Jejunum (tissue), 1 donor: ENCODE measurements around a stretch of chr14.

- PRO-cap = unidirectional peak, plus-strand start at chr14:95185685
Observed at GRCh38 chr14:95185157-95185957, 28.0 kb upstream of the DICER1 start.

GRCh38 chr14:95207944-95208605 is 50.7 kb upstream of the DICER1 start:
- PRO-cap = no peak

DNA sequence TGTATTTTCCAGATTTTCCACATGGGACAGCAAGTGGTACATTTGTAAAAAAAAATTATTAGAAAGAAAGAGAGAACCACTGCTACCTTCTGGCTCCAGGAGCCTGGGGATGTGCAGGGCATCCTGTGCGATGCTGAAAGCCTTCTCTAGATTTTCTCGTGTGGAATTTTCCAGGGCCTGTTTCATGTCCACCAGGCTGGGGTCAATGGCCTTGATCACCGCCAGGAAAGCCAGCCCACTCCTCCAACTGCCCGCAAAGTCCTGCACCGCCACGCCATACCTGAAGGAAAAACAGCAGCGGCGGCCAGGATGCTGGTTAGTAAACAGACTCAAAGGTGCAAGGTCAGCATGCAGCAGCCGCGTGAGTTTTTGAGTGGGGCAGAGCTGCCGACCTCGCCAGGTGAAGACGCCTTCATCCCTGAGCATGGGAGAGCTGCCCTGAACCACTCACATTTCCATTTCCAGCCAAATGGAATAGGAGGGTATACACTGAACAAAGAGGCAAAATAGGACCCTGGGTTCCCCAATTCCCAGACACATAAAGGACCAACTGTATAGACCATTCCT is 53.4 kb upstream of the DICER1 start:
- PRO-cap = no peak

- PRO-cap = unidirectional peak, plus-strand start at chr14:95237323
Observed at GRCh38 chr14:95237087-95237931, 80.0 kb upstream of the DICER1 start.

DNA sequence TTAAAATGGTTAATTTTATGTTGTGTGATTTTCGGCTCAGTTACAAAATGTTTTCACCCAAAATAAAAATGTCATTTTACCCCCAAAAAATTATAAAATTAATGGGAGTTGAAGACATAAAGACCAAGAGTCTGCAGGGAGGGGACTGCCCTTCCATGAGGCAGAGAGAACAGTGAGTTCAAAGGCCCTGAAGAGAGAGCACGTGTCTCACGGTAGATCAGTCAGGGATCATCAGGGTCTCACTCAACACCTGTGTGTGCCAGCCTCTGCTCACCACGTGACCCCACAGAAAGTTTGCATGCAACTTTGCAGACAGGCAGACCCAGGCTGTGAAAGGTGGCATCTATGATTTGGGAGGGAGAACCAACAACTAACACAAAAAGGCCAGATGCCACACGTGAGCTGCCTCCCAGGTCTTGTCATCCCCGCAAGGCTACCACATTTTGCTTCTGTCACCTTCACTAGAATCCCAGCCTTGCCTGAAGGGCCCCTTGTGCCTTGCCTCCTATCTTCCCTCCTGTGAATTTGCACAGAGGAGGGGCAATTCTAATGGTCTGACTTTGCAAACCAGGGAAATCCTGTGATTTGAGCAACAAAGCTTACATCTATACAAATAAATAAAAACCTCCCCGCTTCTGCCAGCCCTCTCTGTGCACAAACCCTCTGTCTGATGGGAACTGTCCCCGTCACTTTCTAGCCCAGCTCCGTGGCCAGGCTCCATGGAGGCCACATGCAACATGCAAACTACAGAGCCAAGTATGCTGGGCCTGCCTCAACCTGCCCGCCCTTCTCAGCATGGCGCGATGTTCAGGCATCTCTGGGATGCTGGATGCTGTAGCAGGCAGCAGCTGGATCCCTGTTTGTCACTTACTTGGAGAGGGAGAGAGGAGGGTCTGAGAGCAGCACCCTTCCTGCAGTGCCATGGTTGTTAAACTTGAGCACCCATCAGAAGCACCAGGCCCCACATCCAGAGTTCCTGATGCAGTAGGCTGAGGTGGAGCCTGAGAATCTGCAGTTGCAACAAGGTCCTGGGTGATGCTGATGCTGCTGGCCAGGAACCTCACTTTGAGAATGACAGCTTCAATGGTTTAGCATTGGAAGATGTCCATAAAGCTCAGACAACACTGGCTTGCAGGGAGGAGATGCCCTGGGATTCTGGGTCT is 32.7 kb downstream of the CLMN start:
- PRO-cap = no peak

DNA sequence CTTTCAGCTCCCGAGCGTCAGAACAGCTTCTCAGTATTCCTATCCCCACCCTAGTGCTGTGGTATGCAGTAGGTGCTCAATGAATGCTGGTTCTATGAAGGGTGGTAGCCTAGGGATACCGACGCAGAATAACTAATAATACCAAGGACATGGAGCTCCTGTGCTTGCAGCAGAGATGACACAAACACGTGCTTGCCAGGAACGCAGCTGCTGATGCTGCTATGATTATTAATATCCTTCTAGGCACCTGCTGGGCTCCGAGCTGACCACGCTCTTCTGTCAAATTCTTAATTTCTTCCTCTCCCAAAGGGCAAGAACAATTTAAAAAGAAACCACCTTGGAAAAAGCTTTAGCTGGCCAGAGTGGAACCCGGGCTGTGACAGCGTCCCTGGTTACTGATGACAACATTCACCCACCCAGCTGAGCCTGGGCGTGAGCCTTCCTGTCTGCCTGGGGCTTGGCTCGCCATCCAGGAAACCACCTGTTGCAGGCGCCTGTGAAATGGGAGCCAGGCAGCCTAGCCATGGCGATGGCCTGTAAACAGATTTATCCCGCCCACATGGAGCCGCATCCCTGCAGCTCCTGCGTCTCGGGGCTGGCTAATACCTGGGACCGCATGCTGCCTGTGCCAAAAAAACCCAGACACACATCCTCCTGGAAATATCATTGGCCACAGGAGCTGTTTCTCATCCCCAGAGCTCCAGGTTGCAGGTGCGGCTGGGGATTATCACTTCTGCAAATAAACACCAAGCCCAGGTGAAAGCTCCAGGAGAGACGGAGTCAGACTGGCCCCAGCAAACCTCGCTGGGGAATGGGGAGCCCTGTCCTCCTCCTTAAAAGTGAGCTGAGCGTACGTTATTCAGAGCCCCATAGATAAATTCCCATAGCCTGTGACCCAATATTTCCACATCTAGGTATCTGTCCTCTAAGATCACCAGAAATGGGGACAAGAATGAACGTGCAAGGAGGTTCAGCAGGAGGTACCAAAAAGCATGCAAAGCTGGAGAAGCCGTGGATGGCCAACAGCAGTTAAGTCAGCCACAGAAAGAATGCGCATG is 28.6 kb downstream of the CLMN start:
- PRO-cap = no peak

DNA sequence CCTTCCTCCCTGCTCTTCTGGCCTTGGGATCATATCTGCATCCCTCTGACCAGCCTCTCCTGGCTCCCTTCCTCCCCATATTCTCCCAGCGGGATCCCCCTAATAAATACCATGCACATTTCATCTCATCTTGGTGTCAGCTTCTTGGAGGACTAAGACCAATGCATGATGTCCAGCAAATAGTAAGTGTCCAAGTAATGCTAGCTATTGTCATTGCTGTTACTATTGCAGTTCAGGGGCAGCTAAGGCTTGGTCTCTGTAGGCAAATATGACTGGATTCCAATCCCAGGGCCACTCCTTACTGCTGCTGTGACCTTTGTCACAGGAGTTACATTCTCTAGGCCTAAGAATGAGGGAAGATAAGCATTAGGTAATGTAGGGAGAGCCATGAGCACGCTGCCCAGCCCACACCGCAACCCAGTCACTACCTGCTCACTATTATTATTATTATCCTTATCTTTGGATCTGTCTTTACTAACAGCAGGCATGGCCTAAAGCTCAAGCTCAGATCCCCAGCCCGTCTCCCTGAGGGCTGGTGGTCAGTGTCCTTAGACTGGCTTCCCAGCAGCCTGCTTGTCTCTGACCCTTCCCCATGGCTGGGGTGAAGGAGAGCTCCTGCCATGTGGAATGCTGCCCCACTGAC is 47.7 kb downstream of the SYNE3 start:
- PRO-cap = no peak

DNA sequence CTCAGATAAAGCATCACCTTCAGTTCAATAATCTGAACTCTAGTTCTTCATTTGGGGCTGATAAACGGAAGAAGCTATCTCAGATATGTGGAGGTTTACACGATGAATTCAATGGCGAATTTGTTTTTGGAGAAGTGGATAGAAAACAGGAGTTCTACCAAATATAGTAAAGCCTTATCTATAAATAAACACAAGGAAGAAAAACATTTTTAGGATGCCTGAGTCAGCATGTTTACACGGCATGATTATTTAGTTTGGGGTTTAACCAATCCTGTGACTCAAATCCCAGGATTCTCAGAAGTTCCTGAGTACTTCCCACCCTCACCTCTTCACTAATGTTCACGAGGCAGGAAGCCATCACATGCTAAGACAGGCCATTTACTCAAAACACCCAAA is 3.5 kb upstream of the GLRX5 start:
- PRO-cap = no peak

DNA sequence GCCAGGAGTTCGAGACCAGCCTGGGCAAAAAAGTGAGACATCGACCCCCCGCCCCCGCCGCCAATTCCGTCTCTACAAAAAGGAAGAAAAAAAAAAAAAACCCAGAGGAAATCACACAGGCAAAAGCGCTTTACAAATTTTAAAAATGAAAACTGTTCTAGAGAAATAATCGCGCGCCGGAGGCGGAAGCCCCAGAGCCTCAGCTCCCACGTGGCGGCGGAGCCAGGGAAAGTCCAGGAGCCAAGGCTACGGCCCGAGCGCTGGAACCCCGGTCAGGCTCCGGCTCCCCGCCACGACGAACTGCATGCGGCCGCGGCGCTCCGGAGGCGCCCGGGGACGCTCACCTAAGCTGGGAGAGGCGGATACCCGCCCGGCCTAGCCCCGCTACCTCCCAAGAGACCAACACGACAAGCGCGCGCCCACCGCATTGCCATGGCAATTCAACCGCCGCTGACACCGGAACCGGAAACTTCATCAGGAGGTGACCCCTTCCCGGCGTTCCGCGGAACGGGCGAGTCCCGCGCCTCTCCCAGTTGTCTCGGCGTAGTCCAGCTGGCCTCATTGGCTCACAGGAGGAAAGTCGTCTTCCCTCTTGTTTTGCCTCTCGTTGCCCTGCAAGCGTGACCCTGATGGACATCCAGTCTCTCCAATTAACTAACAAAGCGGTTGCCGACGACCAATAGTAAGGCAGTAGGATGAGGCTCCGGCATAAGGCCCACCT is 520 bp upstream of the GLRX5 start:
- PRO-cap = bidirectional peak, plus-strand start outside the sequence, minus-strand start at position 455 of the sequence

DNA sequence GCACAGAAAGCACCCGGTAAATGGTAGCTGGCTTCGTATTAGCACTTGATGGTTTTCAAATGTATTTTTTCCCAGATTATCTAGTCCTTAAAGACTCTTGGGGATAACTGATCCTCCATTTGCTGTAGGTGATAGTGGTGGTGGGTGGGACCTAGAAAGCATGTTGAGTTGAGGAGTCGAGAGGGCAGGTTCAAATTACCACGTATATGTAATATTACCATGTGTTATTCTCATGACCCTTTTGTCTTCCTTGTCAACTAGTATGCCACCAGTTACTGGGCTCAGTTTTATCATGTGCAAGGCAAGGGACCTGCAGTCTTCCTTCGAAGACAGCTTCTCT is 1.8 kb downstream of the GLRX5 start:
- PRO-cap = no peak

GRCh38 chr14:95660761-95661301 is 25.4 kb upstream of the TCL1B start:
- PRO-cap = no peak

- PRO-cap = no peak
Observed at GRCh38 chr14:95741115-95741672, 27.3 kb upstream of the TCL1A start.

DNA sequence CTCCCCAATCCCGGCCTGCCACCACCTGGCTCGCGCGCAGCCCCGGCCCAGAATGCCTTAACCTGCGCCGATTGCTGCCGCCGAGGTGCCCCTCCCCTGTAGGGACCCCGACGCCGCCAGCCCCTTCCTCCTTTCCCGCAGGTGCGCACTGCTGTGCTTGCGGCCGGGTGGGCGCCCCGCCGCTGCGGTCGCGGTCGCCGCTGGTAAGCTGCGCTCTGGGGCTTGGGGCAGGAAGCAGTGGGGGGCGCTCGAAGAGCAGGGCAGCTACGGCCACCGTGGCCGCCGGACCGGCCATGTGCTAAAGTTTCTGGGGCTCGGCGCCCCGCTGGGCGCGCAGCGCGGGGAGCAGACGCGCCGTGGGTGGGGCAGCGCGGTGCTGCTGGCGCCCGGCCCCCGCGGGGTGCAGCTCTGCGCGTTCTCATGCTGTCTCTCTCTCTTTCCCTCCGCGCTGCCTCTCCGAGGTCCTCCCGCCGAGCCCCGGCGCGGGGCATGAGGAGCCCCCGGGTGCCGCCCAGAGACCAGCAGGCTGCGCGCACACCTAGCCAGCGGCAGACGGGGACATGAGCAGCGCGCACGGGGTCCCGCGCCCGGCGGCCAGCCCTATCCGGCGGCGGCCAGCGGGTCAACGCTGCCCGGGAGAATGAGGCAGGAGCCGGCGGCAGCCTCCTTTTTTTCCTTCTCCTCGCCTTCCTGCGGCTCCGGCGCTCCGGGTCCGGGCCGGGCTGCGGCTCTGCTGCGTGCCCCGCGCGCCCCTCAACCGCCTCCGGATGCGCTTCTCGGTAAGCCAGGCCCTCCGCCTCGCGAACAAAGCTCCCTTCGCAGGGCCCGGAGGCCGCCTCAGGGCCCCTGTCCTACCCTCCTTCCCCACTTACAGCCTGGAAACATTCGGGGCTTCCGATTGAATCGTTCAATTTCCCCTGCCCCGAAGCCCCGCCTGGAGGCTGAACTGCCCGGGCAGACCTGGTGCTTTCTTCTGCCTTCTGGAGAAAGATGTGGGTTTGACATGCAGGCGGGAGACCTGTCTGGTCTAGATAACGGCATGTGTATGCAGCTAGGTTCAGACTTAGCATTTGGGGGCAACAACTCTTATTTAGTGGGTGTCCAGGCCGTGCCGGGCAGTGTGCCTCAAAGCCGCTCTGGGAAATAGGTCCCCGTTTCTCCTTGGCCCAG is 162.4 kb upstream of the C14orf132 start:
- PRO-cap = no peak

DNA sequence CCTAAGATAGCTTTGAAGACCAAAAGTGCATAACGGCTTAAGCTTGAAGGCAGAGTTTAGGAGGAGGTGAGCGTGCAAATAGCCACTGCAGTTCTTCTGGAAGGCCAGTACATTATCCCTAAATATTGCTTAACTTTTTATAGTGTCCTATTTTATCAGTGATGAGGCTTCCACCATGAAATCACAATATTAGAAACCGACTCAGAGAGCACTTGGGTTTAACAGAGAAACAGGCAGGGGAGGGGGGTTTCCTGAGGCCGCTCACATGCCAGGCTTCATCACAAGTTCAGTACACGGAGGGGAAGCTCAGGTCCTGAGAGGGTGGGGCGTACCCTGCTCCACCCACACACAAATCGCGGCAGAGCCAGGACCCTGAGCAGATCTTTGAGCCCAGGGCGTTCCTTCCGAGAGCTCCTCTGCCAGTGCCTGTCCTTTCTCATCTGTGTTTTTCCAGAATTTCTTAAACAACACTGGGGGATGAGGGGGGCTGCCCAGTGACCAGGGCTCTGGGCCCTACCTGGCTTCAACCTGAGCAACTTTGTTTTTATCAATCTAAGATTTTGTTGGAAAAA is 26.7 kb upstream of the BDKRB2 start:
- PRO-cap = no peak

DNA sequence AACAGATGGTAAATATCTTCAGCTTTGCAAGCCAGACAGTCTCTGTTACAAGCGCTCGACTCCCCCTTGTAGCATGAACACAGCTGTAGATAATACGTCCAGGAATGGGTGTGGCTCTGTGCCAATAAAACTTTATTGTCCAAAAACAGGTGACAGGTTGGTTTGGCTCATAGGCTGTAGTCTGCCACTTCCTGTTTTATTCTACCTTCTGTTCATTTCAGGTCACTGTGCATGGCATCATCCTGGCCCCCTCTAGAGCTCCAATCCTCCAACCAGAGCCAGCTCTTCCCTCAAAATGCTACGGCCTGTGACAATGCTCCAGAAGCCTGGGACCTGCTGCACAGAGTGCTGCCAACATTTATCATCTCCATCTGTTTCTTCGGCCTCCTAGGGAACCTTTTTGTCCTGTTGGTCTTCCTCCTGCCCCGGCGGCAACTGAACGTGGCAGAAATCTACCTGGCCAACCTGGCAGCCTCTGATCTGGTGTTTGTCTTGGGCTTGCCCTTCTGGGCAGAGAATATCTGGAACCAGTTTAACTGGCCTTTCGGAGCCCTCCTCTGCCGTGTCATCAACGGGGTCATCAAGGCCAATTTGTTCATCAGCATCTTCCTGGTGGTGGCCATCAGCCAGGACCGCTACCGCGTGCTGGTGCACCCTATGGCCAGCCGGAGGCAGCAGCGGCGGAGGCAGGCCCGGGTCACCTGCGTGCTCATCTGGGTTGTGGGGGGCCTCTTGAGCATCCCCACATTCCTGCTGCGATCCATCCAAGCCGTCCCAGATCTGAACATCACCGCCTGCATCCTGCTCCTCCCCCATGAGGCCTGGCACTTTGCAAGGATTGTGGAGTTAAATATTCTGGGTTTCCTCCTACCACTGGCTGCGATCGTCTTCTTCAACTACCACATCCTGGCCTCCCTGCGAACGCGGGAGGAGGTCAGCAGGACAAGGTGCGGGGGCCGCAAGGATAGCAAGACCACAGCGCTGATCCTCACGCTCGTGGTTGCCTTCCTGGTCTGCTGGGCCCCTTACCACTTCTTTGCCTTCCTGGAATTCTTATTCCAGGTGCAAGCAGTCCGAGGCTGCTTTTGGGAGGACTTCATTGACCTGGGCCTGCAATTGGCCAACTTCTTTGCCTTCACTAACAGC is 7.8 kb downstream of the BDKRB1 start:
- PRO-cap = no peak

DNA sequence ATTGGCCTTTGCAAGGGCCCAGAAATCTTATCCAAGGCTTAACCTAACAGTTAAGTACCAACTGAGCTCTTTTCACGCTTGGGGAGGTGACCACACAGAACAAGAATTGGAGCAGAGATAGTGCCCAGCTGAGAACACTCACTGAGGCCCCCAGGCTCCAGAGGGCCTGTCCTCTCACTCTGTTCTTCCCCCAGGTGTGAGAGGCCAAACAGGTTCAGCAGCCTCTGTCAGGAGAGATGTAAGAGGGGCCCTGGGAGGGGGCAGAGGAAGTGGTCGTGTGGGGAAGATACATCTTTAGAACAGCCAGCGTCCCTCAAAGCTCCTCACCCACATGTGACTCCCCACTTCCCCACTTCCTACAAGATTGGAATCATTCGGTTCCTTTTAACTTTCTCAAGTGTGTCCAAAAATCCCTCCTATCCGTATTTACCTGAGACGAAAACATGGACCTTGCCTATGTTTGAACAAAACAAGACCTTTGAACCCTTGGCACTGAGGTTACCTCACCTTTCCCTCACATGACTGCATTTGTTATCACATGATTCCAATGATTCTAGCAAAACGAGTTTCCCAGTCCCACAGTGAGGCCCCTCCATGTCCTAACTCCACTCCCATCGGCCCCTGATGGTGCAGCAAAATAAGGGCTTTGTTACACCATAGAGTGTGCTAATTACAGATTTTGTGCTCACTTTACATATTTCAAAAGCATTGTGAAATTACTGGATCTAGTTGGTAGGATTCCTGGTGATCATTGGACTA is 40.1 kb upstream of the PAPOLA start:
- PRO-cap = no peak

- PRO-cap = no peak
Observed at GRCh38 chr14:96663557-96663847, 133.7 kb upstream of the VRK1 start.

GRCh38 chr14:96741303-96741875 is 55.8 kb upstream of the VRK1 start:
- PRO-cap = unidirectional peak, minus-strand start at chr14:96741705

- PRO-cap = no peak
Observed at GRCh38 chr14:97705818-97706298, 908.7 kb downstream of the VRK1 start.

- PRO-cap = no peak
Observed at GRCh38 chr14:97771460-97772207, 974.5 kb downstream of the VRK1 start.